Skin of body (tissue), 2 donors: ENCODE data around the genes METAP1 and ADH4.

DNA sequence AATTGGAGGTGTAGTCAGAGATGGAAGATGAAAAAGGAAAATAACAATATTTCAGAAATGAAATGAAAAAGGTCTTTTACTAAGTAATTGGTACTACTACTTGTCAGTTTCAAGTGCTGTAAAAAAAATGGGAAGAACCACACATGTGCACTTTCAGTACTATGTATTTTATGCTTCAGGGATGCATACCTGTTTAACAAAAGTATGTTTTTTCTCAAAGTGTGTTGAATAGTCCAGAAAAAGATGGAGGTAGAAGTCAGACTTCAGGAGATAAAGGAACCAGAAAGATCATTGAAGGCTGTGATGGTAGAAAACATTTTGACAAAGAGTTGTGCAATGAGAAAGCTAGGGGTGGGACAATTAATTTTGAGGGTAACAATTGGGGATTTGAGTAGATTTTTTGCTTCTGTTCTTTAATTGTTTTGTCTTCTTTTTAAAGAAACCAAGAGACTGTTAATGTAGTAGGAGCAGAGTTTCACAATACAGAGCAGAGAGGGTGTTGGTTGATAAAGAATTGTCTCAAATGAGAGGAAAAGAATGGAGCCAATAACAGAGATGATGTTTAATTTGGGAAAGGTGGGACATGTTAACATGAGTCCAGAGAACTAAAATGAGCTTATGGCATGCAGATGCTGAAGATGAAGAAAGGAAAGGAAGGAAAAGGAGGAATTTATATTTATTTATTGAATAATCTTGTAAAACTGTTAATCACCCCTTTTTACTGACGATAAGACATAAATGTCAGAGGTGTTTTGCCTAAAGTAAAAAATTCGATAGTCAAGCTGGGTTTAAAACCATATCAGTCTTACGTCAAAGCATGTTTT lies 93.9 kb downstream of the SNCA start:
- RAMPAGE, long total RNA = no peak

DNA sequence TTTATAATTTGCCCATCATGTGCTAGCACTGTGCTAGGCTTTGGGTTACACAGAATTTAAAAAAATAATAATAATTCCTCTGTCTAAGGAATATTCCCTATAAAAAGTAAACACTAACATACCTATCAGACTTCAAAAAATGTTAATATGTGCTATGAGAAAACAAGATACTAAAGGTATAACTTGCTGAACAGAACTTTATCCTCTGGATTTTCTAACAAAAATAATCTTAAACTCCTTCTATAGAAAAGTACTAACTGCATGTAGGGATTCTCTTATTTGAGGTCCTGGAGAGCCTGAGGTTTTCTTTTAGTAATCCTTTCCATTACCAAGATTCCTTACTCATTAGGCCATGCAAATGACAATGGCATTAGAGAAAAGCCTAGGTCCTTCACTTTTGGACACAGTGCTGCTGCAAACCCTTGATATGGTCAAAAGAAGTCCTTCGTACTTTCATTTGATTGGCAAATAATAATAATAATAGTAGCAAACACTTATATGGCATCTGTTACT lies 3.1 kb downstream of the MMRN1 start:
- RAMPAGE, long total RNA = no peak

DNA sequence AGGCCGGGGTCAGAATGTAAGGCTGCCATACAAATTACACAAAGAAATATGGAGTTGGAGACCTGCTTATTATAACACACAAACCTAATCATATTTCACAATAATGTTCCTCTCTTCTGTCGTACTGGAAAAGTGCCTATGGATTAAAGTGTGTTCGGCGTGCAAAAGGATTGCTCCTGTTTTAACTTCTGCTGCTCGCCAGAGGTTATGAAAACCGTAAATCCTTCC lies 670.4 kb upstream of the GRID2 start:
- RAMPAGE, long total RNA = no peak

GRCh38 chr4:94412622-94413673 lies 38.8 kb upstream of the PDLIM5 start:
- RAMPAGE, long total RNA = no peak

- RAMPAGE, long total RNA = no peak
Observed at GRCh38 chr4:94451296-94451612, 488 bp upstream of the PDLIM5 start.

GRCh38 chr4:94520867-94521655 lies 69.3 kb downstream of the PDLIM5 start:
- RAMPAGE, long total RNA = no peak

- RAMPAGE, long total RNA = no peak
Observed at GRCh38 chr4:94534512-94535356, 83.0 kb downstream of the PDLIM5 start.

- RAMPAGE, long total RNA = no peak
Observed at GRCh38 chr4:94559562-94559977, 107.8 kb downstream of the PDLIM5 start.

- RAMPAGE, long total RNA = no peak
Observed at GRCh38 chr4:94602901-94603419, 151.2 kb downstream of the PDLIM5 start.

- RAMPAGE, long total RNA = no peak
Observed at GRCh38 chr4:94760407-94760988, 2.7 kb downstream of the BMPR1B start.

DNA sequence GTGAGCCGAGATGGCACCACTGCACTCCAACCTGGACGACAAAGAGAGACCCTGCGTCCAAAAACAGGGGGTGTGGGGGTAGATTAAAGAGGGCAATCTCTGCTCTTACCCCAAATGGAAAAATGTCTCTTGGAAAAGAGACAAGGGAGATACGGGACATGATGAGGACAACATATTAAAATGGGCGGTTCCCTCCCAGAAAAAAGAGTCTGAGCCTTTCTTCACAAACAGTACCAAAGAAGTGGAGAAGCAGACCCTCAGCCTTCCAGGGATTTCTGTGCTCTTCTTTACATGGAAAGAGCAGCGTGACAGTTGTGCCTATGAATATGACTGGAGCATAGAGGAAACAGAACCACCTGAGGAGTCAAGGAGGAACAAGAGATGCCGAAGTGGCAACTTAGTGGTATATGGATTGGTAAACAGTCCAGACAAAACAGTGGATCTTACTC lies 994.5 kb downstream of the STPG2 start:
- RAMPAGE, long total RNA = no peak

DNA sequence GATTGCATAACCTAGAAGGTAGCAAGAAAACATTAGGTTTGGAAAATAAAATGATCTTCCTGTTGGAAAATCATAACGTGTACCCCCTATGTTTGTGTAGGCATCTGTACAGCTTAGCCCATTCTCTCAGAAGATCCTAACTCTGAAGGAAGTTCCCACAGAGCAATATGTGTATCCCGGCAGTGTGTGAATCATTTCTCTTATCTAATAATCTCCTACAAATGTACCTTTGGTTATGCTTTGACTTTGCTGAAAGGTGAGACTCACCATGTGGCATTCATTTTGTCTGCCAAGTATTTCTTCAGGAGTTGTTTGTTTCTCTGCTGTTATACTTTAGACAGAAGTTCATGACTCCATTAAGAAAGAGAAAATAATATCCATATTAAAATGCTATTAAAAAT lies 646.7 kb downstream of the STPG2 start:
- RAMPAGE, long total RNA = no peak

GRCh38 chr4:98259464-98259798 lies 1.8 kb upstream of the RAP1GDS1 start:
- RAMPAGE, long total RNA = no peak

- RAMPAGE, long total RNA = no peak
Observed at GRCh38 chr4:98261789-98262462, 742 bp downstream of the RAP1GDS1 start.

- RAMPAGE, long total RNA = no peak
Observed at GRCh38 chr4:98688771-98689307, 30.4 kb upstream of the TSPAN5 start.

GRCh38 chr4:98773903-98774291 lies 115.5 kb upstream of the TSPAN5 start:
- RAMPAGE, long total RNA = no peak

- RAMPAGE, long total RNA = no peak
Observed at GRCh38 chr4:98995597-98996553, at the start of gene METAP1. Gene METAP1, plus strand, starts transcription at chr4:98995721.

GRCh38 chr4:99143836-99144491 lies at the start of gene ADH4:
Gene ADH4, minus strand, starts transcription at chr4:99144297.
- RAMPAGE, long total RNA = no peak

DNA sequence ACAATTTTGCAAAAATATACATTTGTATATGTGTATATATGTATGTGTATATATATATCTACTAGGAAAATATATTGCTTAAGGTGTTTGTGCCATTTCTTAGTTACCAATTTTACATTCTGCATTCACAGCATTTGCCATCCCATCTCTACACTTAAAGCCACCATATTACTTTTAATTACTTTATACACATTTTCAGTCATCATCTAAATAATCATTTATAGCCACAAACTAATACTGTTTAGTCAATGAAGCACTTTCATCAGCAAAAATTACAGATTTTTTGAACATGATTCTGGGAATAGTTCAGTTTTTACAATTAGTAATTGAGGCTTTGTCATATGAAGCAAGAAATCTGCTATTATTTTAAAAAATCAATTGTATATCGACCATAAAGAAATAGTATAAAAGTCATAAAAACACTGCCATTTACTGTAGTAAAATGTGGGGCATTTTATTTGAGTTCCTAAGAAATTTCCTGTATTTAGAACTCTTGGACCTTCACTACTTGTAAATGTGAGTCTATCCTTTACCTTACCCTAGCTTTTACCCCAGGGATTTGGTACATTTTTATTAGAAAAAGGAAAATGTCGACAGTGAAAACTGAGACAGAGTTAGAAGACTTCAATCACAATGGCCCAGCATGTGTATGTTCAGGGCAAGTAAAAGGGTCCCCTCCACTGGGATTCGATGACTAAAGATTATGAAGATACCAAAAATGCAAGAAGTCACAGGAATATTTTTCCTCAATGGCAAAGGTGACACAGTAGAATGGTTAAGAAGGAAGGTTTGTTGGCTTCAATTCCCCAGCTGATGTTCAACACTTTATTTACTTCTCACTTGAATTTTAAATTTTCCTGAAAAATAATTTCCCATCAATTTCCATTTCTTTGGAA lies 14.1 kb downstream of the ADH1B start:
- RAMPAGE, long total RNA = no peak

GRCh38 chr4:99461478-99462133 lies 26.5 kb upstream of the ADH7 start:
- RAMPAGE, long total RNA = no peak